ENCODE results near the genes OR11H12, OR4L1, OR4N5, EDDM3B and NDRG2.

GRCh38 chr14:18600866-18601246 is at the start of gene OR11H12:
Gene OR11H12 (plus strand): TSS chr14:18601117.
- PRO-cap, result no peak

- PRO-cap, result no peak
Measured at GRCh38 chr14:20059633-20060340, at the start of gene OR4L1. Gene OR4L1 (plus strand): TSS chr14:20060045.

DNA sequence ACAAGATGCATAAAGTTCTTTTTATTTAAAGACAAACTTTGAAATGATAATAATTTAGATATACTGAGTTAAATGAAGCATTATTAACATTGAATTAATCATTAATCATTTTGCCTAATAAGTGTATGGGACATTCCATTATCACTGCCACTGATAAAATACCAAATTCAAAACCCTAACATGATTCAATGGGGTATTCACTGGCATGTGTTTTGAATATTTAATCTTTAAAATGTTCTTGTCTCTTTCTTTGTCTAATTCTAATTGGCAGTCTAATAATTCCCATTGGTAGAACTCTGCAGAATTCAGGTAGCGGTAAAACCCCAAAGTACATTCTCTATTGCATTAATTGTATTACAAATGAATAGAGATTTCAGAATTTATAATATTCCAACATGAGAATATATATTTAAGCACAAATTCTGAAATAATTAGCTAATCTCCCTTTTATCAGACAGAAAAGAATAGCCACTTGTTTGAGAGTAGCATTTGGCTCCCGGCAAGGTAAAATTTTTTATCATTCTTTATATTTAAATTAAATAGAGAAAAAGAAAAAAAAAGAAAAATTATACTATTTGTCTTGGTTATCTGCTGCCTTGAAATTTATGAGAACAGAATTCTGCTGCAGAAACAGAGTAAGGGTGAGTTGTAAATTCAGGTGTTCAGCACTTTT is at the start of gene OR4N5:
OR4N5 (plus strand) TSS at position 434 of the 673 bp plus-strand sequence.
- PRO-cap, result no peak

DNA sequence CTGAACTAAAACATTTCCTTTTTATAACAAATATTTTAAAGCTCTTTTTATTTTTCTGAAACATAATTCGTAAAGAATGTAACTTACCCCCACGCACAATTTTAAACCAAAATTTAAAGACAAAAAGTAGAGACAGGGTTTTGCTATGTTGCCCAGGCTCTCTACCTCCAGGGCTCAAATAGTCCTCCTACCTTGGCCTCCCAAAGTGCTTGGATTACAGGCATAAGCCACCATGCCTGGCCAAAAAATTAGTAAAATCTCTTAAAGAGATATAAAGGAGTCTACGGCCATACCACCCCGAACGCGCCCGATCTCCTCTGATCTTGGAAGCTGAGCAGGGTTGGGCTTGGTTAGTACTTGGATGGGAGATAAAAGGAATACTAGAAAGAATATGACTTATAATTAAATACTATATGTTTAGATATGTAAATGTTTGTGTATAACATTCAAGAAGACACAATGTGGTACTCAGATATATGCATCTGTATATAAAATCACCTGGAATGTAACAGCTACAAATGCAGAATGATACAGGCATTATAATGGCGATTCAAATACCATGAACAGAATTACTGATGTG is 1.5 kb upstream of the TEP1 start:
- PRO-cap, result no peak

- PRO-cap, result no peak
Measured at GRCh38 chr14:20559363-20559838, 31.8 kb downstream of the RNASE12 start.

- PRO-cap, result no peak
Measured at GRCh38 chr14:20652863-20653620, 11.6 kb upstream of the OR6S1 start.

GRCh38 chr14:20657254-20658205 is 16.0 kb upstream of the OR6S1 start:
- PRO-cap, result no peak

GRCh38 chr14:20659870-20660236 is 18.4 kb upstream of the OR6S1 start:
- PRO-cap, result no peak

- PRO-cap, result no peak
Measured at GRCh38 chr14:20666311-20667112, 17.8 kb upstream of the RNASE4 start.

- PRO-cap, result no peak
Measured at GRCh38 chr14:20732976-20733586, 12.6 kb upstream of the EDDM3A start.

DNA sequence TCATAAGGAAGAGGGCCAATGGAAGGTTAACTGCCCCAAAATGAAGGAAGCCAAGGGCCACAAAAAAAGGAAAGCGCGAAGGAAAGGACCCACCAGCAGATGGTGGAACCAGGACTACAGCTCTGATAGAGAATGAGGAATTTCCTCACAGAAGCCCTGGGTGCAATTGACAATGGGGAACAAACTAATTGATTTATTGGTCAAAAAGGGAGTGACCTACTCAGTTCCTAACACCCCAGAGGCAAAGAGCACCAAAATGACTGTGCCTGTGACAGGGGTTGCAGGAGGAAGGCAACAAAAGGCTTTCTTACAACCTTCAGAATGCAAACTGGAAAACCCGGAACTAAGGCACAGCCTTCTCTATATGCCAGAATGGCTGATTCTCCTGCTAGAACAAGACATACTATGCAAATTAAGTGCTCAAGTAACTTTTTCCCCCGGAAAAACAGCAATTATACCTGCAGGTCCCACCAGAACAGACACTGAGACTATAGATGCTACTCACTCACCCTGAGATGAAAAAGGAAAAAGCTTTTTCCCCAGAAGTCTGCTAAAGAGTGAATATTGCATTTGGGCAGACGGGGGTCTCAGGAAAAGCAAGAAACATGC is 9.6 kb upstream of the EDDM3B start:
- PRO-cap, result unidirectional peak, plus-strand start at position 65 of the sequence

DNA sequence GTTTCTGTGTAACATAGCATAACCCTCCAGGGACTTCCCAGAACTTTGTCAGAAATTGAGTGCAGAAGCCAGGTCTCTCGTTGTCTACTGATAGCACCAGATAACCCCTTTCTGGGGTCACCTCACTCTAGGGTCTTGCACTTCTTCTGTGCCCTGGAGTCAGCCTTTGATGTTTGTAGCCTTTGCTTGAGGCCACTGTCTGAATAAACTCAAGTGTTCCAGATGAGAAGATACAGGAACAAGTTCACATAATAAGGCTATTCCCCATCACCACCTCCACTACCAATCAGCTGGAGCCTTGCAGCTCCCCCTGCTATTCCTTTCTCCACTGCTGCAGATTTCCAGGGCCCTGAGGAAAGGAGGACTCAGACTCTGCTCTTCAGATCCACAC is at the start of gene EDDM3B:
EDDM3B (plus strand) TSS at position 336 of the 391 bp plus-strand sequence.
- PRO-cap, result no peak

DNA sequence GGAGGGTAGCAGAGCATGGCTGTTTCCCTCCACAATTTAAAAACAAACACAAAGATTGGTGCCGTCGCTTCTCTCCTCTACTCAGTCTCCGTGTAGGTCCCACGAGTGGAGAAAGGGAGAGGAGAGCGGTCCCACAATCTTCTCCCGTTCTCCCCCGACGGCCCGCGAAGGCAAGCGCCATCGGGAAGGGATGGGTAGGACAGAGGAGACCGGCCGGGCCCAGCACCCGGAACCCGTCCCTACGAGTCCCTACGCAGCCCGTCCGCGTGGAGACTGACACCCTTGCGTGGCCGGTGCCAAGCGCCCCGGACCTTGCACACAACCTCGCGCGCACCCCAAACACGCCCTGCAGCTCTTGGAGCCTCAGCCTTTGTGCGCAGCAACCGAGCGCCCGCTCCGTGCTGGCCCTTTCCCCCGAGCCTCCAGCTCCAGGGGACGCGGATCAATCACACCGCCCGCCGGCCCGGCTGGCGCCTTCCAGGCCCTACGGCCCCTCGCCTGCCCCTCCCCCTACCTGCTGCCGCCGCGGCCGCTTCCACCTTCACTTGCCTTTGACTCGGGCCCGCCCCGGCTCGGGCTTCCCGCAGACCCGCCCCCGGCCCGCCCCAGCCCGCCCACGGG is at the start of gene NDRG2:
NDRG2 (minus strand) TSS at position 547 of the 621 bp plus-strand sequence.
- PRO-cap, result bidirectional peak, plus-strand start outside the sequence, minus-strand start at position 547 of the sequence

GRCh38 chr14:21059857-21060310 is 2.3 kb downstream of the RNASE8 start:
- PRO-cap, result no peak

DNA sequence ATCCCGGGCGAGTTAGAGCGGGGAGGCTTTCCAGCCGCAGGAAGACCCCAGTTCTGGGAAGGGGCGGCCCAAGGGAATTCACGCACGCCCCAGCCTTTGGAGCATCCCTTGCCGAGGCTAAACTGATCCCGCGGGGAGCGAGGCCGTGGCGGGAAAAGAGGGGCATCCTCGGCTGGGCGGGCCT is 368 bp upstream of the ARHGEF40 start:
- PRO-cap, result no peak

GRCh38 chr14:21107863-21108102 is 6.9 kb downstream of the TMEM253 start:
- PRO-cap, result no peak

- PRO-cap, result no peak
Measured at GRCh38 chr14:21200379-21201276, 44.8 kb upstream of the OR5AU1 start.

GRCh38 chr14:21205732-21206957 is 50.3 kb upstream of the OR5AU1 start:
- PRO-cap, result no peak

DNA sequence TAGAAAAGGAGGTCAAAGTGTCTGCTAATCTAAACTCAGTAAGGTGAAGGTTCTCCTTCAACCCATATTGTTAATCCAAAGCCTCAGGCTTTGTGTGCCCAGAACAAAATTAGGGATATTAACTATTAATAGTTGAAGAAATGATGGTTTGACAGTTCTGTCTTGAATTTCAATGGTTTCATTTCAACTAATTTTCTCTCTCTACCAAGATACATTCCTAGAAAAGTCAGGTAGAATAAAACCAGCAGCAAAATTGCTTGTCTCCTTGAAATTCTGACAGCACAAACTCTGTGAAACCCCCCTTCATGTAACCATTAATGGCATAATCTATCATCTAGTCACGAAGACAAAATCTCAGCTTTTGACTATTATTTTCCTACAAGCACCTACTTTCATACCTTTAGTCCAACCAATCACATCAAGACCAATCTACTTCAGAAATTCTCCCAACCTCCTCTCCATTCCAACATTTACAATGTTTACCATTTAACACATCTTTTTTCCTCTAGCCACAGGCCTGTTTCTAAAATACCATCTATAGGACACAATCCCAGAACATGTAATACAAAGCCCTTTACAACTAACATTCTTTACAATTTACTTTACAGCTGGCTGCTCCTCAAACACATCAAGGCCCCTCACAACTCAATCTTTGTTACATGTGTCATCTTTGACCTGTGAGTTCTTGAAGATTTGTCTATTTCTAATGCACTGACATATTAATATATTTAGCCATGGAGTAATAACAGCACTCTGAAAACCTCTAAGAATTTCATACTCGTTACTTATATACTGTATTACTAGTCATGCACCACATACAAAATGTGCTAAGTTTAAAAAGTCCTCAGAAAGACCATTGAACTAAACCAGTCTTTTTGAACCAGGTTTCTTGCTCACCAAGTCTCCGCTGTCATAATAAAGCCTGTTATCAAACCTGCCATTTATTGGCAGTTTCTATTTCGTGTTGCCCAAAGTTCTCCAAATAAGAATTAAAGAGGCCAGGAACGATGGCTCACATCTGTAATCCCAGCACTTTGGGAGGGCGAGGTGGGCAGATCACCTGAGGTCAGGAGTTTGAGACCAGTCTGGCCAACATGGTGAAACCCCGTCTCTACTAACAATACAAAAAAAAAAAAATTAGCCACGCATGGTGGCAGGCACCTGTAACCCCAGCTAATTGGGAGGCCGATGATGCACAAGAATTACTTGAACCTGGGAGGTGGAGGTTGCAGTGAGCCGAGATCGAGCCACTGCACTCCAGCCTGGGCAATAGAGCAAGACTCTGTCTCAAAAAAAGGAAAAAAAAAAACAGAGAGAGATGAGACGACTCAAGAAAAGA is 44.6 kb downstream of the HNRNPC start:
- PRO-cap, result no peak

GRCh38 chr14:21254820-21255322 is 14.4 kb downstream of the HNRNPC start:
- PRO-cap, result no peak